ENCODE measurements around the genes B3GNT7 and CHRND.

DNA sequence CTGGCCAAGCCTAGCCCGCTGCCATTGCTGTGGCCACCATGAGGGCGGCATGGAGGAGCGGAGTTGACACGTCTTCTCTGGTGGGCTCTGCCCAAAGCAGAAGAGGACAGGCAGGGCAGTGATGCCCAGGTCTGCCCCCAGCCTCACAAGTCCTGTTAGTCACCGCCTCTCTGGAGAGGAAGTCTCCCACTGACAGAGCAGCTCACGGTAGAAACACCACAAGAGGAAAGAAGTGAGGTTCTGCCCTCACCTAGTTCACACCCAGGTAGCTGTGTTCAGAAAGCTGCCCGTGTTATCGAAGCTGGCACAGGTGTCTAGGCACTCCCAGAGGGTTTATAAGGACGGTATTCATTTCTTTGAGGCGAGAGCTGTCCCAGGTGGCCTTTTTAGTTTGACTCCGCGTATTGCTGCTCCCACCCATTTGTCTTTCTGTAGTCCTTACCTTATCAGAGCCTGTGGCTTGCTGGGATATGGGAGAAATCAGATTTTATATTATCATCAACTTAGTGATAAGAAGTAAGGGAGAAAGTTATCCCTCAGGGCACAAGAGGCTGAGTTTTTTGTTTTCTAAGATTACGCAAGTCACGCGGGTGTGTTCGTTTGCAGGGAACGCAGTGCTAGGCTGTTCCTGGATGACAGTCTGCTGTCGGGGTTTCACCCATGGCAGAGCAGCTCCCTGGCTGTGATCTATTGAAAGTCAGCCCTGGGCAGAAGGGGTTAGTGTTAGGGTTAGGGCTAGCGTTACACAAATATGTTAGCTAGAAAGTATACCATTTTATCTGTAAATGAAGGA lies 46.5 kb downstream of the ARMC9 start:
- PRO-cap = unidirectional peak, minus-strand start at position 154 of the sequence; bidirectional peak, plus-strand start at position 625 of the sequence, minus-strand start at position 431 of the sequence

GRCh38 chr2:231281168-231281792 lies 82.8 kb downstream of the ARMC9 start:
- PRO-cap = no peak

- PRO-cap = no peak
Measured at GRCh38 chr2:231306815-231307559, 88.5 kb upstream of the B3GNT7 start.

- PRO-cap = no peak
Measured at GRCh38 chr2:231382583-231382807, 13.0 kb upstream of the B3GNT7 start.

DNA sequence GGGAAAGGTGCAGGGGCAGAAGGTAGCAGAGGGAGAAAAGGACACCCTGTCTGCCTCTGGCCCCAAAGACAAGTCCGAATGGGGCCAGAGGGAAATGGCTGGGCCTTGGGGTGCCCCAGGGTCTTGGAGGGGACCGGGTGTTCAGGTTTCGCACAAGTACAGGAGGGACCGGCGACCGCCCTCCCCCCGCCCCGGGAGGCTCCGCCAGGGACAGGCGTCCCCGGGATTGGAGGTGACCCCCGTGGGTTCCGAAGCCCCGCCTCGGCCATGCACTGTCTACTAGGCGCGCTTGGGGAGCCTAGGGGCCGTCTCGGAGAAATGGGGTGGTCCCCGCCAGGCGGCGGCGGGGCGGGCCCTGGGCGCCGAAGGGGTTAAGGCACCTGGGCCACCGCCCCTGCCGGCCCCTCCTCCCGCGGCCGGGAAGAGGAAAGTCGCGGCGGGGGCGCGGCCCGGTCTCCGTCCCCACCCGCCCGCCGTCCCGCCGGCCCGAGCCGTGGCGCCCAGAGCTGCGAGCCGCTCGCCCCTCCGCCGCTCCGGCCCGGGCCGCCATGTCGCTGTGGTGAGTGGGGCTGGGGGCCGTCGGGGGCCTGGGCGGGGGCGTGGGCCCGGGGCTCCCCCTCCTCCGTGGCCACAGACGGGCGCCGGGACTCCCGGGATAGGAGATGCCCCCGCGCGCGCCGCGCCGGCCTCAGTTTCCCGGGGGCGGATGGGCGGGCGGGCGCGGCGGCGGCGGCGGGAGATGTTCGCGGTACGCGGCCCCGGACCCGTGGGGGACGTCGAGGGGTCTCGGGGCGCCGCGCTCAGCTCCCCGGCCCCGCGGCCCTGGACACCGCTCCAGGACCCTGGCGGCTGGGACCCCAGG lies at the start of gene B3GNT7:
Gene B3GNT7, plus strand, starts transcription at position 455 of the 862 bp plus-strand sequence.
- PRO-cap = unidirectional peak, plus-strand start at position 282 of the sequence; unidirectional peak, plus-strand start at position 455 of the sequence

DNA sequence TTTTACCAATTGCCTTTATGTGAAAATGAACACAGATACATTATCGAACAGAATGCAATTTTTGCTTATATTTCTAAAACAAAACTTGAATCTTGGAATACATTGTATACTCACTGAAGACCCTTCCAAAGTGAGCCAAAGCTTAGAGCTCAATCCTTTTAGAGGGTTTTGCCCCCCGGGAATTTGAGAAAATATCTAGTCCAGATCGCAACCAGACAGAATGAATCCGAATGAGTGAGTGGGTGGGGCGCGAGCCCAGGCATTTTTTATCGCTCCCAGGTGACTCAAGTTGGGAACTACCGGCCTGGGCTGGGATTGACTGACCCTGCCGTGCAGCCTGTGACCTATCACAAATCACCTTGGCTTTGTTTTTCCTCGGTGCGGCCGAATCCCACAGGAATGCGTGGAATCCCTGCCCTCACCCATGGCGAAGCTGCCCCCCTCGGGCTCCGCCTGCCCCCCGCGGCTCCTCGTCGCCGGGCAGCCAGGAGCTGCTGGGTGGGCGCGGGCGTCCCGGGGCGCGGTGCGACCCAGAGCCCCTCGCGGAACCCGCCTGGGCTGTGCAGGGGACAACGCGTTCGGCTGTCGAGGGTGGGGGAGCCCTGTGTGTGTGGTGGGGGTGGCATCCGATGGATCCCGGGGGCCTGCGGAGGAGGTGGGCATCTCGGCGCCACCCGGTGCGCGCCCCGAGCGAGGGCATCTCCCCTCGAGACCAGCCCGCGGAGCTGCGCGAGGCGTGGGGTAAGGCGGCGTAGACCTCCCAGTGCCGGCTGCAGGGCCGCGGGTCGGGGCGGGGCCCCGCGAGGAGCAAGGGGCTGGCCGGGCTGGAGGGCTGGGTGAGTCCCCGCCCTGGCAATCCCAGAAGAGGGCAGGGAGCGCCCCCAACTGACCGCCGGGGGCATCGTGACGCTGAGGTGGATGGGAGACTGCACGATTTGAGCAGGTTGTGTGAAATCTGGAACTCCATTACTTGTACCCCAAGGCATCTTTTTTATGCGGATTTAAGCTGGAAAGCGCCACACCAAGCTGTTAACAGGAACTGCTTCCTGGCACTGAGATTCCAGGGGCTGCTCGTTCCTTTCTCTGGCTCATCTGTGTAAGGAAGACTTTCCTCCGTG lies 16.5 kb downstream of the B3GNT7 start:
- PRO-cap = bidirectional peak, plus-strand start at position 396 of the sequence, minus-strand start at position 222 of the sequence; bidirectional peak, plus-strand start at position 901 of the sequence, minus-strand start at position 772 of the sequence

GRCh38 chr2:231483436-231484424 lies 19.4 kb upstream of the NCL start:
- PRO-cap = no peak

- PRO-cap = no peak
Measured at GRCh38 chr2:231497507-231497795, 32.8 kb downstream of the NMUR1 start.

- PRO-cap = no peak
Measured at GRCh38 chr2:231542093-231542540, 11.9 kb upstream of the NMUR1 start.

GRCh38 chr2:231545441-231546212 lies 15.4 kb upstream of the NMUR1 start:
- PRO-cap = no peak

DNA sequence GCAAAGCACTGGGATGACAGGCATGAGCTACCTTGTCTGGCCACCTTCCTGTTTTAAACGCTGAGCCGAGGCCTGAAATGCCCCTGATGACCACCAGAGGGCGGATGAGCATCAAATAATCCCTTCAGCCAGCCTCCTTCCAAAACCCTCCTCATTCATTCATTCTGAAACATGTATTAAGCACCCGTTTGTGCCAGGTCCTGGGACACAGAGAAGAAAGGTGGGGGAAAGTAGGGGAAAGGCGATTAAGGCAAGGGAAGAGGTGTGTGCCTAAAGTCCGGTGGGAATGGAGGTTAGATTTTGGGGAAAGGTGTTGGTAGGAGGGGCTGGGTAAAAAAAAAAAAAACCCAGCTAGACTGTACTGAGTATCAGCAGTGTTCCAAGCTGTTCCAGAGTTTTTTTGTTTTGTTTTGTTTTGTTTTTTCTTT lies 30.6 kb upstream of the PTMA start:
- PRO-cap = no peak

GRCh38 chr2:231710028-231710888 lies 1.9 kb downstream of the PTMA start:
- PRO-cap = bidirectional peak, plus-strand start at chr2:231710512, minus-strand start at chr2:231710277

- PRO-cap = no peak
Measured at GRCh38 chr2:231798633-231799151, 12.4 kb downstream of the COPS7B start.

DNA sequence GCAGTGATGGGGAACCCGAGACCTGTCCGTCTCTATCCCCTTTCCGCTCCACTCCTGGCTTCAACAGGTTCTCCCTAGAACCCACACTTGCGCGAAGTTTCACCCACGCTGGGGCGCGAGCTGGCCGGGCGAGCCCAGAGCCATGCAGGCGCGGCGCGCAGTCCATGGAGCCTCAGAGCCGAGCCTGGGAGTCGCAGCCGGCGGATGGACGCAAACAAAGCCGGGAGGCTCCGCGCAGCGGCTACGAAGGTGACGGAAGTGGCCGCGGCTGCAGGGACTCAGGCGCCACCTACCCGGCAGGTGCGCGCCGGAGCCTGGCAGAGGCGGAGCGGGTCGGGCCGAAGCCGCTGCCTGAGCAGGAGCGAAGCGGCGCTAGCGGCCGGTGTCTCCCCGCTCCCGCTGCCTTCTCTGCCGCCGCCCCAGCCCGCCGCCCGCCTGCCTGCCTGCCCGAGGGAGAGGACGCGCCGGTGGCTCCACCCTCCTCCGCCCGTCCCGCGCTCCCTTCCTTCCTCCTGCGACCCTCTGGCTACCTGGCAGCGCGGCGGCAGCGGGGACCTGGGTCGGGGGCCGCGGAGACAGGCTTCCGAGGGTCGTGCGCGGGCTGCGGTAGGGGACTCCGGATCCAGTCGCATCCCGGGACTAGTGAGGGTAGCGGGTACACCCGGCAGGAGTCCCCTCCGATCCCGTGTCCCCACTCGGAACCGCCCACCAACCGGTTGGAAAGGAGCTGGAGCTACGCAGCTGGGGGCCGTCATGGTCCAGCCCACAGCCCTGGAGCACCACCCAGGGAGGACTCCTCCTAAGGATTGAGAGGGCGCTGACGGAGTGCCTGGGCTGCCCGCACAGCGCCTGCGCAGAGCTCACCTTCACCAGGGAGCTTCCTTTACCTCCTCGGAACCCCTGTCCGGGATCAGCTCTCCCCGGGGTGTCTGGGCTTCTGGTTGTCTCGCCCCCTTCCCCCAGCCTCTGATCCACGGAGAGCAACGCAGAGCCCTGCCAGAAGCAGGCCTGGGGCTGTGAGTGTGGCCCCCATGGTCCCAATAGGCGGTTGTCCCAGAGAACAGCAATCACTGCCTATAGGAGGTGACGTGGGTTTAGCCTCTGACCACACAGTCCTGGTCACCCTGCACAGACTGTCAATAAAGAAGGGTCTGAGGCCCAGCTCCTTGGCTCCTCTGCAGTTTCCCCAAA lies 14.3 kb downstream of the ALPG start:
- PRO-cap = unidirectional peak, plus-strand start at position 175 of the sequence; unidirectional peak, plus-strand start at position 320 of the sequence

DNA sequence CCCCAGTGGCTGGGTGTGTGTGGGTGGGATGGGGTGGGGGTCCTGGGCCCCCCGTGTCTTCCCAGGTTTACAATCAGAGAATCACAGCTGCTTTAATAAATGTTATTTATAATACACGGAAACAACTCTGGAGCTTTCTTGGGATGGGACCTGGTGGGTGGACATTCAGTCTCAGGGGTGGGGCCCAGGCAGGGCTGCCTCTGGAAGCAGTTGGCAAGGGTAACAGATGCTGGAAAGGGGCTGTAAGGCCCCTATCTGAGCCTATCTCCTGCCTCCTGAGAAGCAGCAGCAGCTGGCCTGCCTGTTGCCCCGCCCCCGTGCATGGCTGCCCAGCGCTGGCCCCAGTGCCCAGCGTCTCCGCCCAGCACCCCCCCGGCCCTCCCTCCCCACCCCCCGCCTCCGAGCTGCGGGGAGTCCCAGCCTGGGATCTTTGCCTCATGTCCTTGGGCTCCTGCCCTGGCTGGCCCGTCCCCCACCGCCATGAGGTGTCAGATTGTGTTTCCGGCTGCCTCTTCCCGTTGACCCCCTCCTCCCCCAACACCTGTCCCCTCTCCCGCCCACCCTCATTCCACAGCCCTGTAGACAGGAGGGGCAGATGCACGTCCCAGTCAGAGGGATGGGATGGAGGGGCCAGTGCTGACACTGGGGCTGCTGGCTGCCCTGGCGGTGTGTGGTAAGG lies at the start of gene CHRND:
Gene CHRND, plus strand, starts transcription at position 566 of the 679 bp plus-strand sequence.
- PRO-cap = no peak

- PRO-cap = no peak
Measured at GRCh38 chr2:232526673-232527052, 703 bp downstream of the CHRND start.

- PRO-cap = no peak
Measured at GRCh38 chr2:232548164-232548941, 2.0 kb downstream of the TIGD1 start.

GRCh38 chr2:232628485-232629522 lies 4.6 kb upstream of the EFHD1 start:
- PRO-cap = no peak

DNA sequence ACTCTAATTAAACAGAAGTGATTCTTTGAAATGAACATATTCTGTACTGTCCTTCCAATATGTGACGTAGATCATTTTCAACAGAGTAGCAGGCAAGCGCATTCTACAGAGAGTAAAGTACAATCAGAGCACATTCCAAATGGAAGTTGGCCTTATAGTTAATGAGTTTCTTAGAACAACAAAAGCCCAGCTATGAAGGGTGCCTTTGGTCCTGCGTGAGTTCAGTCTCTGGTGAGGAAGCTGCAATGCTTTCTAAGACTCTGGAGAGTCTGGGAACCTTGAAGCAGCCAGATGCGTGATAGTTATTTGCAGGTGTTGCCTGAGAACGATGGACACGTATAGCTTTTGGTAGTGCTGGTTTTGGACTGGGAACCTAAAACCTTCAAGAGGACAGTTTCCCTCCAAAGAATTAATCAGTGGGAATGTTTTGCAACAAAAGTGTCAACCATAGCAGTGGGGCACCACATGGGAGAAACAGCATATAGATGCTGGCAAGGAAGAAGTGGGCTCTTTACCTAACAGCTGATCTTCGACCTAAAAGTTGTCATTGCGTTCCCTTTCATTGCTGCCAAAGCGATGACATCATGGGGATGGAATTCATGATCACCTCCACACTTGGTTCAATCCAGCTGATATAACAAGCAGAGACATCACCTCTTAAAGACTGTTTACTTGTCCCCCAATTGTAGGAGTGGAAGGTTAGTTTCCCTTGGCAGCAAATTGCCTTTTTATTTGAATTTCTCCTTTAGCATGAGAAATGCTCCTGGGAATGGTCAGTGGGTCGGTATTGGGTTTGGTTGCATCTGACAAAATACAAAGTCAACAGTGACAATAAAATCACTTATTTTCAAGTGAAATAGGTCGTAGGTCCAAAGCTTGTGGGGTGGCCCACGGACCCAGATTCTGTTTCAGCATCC lies 9.2 kb upstream of the SNORC start:
- PRO-cap = no peak

DNA sequence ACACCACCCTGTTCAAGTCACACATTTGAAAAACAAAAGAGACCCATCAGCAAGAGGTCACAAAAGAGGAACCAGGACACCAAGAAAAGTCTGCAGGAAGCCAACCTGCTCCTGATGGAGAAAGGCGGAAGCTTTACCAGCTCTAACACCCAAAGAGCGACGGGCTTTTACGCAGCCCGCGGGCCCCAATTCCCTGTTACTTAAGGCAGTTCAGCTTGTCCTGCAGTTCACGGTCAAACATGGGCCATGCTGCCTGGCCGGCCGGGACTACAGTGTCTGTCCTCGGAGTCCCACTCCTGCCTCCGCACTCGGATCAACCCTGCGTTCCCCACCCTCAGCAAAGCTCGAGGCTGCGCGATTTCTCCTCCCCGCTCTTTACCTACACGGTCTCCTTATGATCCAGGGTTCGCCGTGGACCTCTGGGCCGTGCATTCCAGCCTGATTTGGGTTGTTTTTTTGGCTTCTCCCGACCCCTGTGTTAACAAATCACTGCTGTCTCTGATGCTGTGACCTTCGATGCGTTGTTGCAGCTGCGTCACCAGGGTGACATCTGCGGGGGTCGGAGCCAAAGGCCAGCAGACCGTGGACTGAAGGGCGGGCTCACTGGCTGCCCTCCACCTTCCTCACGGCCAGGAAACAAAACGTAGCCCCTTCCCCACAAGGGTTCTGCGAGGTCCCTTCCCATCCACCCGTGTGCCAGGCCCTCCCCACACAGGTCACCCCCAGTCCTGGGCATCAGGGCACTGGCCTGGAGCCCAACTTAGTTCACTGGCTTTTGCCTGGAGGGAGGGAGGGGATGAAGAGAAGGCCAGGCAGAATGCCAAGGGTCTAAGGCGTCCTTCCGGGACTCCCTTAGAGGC lies 31.1 kb downstream of the SNORC start:
- PRO-cap = no peak